ENCODE data around the gene CYP4X1.

DNA sequence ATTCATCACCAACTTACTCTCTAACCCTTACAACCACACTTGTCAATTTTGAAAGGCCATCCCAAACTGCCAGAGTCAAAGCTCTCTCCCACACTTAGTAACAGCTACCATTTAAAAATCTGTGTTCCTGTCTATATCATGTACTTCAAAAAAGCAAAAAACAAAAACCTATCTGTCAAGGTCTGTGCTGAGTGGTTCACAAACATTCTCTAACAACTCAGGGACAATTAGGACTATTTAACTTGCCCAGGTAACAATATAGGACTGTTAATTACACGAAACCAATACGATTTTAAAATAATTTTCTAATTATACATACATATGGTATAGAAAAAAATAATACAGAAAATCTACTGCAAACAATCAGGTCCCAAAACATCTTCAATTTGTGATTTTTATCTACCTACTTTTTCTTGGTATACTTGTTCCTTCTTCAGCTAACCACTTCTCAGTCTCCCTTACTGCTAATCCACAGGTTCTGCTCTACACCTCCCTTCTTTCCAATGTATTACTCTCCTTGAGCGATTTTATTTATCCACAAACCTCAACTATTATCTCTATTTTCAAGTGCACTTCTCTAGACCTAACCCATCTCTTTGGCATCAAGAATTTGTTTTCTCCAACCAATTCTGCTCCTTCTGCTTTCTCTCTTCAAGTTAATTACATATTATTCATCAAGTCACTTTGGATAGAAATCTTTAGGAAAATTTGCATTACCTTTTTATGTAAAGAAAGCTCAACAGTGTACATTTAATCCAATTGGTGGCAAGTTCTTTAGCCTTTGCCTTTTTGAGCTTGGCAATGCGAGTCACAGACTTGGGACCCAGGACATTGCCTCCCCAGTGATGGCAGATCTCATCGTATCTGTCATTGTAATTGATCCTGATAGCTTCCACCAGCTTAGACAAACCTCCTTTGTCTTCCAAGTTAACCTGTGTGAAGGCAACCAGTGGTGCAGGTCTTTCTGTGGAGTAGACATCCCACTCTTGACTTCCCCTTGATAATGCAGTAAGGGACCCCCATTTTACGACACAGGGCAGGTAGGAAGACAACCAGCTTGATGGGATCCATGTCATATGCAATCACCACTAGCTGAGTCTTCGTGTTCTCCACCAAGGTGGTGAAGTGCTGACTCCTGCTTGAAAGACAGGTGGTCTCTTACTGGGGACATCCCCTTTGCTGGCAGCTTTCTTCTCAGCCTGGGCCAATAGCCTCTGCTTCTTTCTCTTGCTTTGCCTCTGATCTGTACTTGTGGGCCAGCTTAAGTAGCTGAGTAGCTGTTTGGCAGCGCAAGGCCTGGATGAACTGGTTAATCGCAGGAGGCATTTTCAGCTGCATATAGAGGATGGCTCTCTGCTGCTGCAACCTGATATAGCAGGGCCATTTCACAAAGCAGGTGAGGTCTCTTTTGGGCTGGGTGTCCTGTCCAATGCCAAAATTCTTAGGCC, 26.9 kb upstream of the CCDC17 start:
- RRBS, result no CpG with 5 or more reads among the region's 9 CpGs

- RRBS, result 1% methylated on average over 22 of the region's 55 CpGs
These were observed 822 bp upstream of the GPBP1L1 start for GRCh38 chr1:45686819-45687891.

- RRBS, result no CpG with 5 or more reads among the region's 2 CpGs
These were observed 1.6 kb upstream of the PIK3R3 start for GRCh38 chr1:46133883-46134493.

GRCh38 chr1:46188516-46189381, 9.5 kb downstream of the POMGNT1 start:
- RRBS, result no CpG with 5 or more reads among the region's 4 CpGs

- RRBS, result 81% methylated on average over 3 of the region's 10 CpGs
These were observed 2.5 kb downstream of the POMGNT1 start for GRCh38 chr1:46195599-46196171.

GRCh38 chr1:46205665-46206256, 2.6 kb downstream of the LURAP1 start:
- RRBS, result no CpG with 5 or more reads among the region's 5 CpGs

DNA sequence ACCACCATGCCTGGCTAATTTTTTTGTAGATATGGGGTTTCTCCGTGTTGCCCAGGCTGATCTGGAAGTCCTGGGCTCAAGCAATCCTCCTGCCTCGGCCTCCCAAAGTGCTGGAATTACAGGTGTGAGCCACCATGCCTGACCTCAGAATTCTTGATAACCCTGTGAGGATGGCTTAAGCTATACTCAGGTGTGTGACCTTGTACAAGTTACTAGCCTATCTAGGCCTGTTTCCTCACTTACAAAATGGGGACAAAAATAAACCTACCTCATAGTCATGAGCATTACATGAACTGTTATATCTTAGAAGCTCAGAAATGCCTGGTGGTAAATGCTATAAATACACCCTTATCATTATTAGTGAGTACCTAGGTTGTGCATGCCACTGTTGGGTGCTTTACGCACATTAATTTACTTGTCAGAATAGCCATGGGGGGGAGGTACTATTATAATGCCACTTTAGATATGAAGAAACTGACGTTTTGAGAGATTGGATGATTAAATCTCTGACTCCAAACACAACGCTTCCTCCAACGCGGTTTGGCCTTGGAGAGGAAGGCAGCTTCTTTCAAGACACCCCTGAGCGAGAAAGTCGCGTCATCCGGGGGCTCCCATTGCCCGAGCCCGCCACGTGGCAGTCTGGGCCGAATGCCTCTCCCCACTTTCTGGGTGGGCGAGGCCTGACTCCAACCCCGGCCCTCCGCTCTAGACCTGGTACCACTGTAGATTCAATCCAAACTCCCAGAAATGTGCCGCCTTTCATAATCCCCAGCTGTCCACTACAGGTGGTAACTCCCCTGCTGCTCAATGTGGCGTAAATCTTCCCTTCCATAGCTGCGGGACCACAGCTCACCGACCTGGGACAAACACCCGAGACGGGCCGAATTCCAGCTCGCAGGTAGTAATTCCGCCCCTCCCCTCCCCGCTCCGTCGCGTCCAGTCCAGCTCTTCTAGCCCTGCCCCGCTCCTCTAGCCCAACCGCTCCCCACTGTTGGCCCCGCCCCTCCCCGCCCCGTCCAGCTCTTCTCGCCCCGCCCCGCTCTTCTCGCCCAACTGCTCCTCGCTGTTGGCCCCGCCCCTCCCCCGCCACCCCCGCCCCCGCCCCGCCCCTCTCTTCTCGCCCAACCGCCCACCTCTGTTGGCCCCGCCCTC, 780 bp upstream of the RAD54L start:
- RRBS, result 2% methylated on average over 6 of the region's 49 CpGs

- RRBS, result no CpG with 5 or more reads among the region's 3 CpGs
These were observed 24.1 kb upstream of the FAAH start for GRCh38 chr1:46369980-46370456.

DNA sequence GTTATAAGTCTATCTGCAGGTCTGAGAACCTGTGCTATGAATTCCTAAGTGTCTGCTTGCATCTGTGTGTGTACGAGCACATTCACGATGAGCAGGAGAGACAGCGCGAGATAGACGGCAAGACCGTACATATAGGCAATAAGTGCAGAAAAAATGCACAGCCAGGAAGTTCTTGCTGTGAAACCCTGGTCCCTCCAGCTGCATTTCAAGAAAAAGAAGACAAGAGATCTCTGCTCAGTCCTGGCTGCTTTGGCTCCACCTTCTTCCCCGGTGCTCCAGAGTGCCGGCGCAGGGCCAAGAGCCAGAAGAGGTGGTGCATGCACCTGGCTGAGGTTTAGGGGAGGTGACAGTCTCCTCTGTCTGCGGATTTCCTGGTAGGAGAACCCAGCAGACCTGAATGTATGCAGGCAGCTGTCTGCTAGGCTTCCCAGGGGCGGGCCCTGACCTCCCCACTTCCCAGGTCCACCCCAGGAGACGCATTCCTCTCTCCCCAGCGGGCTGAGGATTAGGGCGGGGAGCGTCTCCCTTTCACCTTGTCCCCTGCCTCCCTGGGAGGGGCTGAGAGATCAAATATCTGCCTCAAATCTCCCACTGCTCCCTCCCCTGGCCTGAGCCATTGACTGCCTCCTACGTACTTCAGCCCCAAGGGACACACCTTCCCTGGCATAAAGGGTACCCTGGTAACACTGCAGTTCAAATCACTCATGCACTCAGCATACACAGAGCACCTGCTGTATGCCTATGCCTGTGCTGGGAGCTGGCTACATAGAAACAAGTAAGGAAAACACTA, 18.3 kb downstream of the TMEM275 start:
- RRBS, result no CpG with 5 or more reads among the region's 16 CpGs

DNA sequence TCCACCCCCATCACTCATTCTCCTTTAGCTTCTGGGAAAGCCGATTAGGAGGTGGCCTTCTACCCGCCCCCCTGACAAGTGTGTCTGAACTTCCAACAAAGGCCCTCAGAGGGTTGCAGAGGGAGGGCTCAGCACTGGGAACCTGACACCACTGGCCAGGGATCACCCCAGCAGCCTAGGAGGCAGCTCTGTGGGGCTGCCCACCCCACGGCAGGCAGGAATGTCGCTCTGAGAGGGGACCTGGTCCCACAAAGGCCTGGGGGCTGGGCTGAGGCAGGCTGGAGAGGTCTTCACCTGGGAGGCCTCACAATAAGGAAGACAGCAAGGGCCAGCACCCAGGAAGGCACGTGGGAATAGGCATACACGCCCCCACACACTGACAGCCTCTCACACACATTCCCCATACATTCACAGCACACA, 15.2 kb downstream of the TMEM275 start:
- RRBS, result no CpG with 5 or more reads among the region's 6 CpGs

DNA sequence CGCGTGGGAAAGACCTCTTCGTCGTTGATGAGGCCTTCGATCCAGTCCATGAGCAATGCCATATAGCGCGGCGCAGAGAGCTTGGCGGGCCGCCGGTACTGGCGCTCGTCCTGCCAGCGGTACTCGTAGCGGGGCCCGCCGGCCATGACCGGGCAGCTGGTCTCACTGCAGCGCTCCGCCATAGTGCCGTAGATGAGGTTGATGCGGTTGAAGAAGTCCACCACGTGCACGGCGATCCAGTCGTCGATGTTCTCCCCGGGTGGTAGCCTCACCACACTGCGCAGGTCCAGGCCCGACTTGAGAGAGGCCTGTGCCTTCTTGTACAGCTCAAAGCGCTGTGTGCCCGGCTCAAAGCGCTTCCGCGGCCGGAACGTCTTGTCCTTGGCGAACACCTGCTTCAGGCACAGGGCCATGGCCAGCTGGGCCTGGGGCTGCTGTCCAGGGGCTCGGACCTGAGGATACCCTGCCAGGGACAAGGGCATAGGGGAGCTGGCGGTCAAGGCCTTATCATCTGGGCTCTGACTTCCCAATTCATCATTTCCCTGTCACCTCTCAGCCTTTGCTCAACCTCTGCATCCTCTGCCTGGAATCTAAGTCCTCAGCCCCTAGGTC, 3.6 kb downstream of the MOB3C start:
- RRBS, result 90% methylated on average over 20 of the region's 41 CpGs

GRCh38 chr1:46757117-46757533, 38.2 kb upstream of the EFCAB14 start:
- RRBS, result no CpG with 5 or more reads among the region's 3 CpGs

DNA sequence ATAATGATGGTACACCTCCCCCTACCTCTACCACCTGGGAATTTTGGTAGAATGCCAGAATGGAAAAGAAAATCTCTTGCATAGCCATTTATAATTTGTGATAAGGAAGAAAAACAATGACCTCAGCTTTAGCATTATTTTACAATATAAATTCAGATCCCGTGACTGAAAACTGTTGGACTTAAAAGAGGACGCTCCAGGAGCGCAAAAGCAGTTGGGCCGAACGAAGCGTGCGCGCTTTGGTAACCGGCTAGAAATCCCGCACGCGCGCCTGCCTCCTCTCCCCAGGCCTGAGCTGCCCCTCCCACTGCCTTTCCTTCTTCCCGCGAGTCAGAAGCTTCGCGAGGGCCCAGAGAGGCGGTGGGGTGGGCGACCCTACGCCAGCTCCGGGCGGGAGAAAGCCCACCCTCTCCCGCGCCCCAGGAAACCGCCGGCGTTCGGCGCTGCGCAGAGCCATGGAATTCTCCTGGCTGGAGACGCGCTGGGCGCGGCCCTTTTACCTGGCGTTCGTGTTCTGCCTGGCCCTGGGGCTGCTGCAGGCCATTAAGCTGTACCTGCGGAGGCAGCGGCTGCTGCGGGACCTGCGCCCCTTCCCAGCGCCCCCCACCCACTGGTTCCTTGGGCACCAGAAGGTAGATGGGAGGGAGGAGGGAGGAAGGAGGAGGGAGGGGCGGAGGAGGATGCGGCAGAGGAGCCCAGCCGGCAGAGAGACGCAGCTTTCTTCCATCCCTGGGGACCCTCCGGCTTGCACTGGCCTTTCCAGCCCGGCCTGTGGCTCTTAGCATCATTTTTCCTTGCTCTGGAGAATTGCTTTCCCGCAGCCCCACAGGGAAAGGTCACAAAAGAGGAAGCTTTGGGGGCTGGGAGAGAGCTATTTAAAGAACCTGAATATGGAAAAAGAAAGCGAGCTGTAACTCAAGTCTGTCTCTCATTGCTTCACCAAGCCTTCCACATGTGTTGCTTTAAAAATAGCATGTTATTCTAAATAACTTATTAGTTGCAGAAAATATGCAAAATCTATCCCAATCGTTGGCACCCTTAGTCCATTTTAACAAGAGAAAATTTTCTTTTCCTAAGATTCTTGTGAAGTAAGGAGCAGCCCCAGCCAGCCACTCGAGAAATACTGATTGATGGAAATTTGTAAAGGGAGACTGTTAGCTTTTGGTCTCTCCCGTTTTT, at the start of gene CYP4X1:
TSS of gene CYP4X1 (plus strand) at position 307 of the 1,179 bp plus-strand sequence.
- RRBS, result 2% methylated on average over 6 of the region's 52 CpGs

DNA sequence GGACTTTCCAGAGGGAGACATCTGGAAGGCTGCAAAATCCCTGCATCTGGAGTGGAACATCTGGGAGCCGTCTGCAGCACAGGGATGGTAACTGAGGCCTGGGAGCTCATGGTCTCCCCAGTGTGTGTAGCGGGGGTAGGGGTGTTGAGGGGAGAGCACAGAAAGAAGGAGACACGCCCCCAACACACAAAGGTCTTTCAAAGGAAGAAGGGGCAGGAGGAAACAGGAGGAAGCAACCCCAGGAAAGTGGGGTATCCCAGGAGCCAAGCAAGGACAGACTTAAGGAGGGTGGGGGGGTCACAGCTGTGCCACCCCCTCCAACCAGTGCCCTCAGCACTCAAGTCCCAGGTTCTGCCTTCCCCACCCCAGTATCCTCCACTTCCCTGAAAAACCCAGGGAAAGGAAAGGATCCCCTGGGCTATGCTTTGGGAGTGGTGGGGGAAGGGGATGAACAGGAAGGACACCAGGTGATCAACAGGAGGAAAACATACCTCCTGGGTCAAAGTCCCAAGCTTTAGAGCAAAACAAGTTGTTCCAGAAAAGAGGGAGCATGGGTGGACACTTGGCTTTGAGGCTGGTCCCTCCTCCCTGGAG, 2.4 kb upstream of the PDZK1IP1 start:
- RRBS, result no CpG with 5 or more reads among the region's 3 CpGs

- RRBS, result no CpG with 5 or more reads among the region's 10 CpGs
These were observed 18.9 kb downstream of the TAL1 start for GRCh38 chr1:47212772-47213873.

DNA sequence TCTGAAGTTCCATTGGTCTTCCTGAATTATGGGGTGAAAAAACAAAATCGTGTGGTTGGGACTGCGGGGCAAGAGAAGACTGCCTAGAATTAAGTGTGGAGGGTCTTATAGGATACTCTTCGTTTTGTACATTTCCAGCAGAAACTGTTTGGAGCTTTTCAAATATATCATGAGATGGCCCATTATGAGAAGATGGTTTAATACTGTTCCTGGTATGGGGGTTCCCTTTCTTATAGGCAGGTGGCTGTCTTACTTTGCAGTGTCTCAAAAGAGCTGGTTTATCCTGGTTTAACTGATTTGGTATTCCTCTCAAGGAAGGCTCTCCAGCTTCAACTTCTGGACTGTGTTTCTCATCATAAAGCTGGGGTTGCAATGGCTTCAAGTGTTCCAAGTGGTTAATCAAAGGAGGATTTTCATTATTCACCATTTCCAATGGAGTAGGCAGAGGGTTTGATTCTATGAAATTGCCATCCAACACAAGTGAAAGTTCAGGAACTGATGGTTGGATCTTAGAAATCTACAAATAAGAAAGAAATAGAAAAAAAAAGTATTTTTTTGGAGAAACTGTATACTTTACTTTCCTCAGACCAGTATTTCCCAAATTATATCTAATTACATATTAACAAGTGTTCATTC, 33.1 kb downstream of the STIL start:
- RRBS, result no CpG with 5 or more reads among the region's 3 CpGs

GRCh38 chr1:47324552-47325147, 8.9 kb upstream of the CMPK1 start:
- RRBS, result no CpG with 5 or more reads among the region's 3 CpGs

- RRBS, result no CpG with 5 or more reads among the region's 11 CpGs
These were observed 71.3 kb downstream of the FOXD2 start for GRCh38 chr1:47508967-47509671.

DNA sequence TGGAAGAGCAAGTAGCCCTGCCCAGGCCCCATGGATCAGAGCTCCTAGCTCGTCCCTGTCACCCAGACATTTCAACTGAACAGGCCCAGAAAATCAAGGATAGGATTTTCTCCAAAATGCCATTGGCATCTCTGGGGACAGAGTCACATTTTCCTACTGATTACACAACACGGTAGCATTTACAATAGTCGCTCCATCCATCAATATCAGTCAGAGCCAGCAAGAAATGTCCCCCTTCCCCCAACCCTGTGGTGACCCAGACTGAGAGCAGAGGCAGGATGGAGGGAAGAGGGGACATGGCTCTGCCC, 275.5 kb downstream of the FOXD2 start:
- RRBS, result no CpG with 5 or more reads among the region's 3 CpGs

DNA sequence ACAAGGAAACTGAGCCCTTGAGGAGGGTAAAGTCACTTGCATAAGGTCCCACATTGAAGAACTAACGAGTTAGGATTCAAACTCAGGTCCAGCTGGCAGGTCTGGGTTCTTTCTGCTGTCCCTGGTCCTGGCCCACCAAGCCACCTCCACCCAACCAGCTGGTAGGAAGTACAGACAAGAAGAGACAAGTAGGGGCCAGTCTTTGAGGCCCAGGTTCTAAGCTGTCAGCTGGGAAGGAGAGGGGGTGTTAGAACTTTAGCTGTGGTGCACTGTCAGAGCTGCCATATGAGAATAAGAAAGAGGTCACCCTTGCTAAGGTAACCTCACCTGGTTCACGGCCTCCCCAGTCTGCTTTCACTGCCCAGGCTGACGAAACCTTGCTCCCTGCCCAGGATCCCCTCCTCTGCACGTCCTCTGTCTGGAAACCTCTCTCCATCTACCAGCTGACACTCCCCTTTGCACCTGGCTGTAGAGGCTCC, 188.5 kb downstream of the TRABD2B start:
- RRBS, result no CpG with 5 or more reads among the region's 4 CpGs

Data from AG10803 (cell line).